ENCODE measurements around a stretch of chr5.

GRCh38 chr5:95898053-95899077 lies 63.3 kb downstream of the ELL2 start:
- PRO-cap, 2 experiments, result no peak in any of the 2 experiments
- RAMPAGE, long total RNA, 5 experiments, result no peak in any of the 5 experiments

DNA sequence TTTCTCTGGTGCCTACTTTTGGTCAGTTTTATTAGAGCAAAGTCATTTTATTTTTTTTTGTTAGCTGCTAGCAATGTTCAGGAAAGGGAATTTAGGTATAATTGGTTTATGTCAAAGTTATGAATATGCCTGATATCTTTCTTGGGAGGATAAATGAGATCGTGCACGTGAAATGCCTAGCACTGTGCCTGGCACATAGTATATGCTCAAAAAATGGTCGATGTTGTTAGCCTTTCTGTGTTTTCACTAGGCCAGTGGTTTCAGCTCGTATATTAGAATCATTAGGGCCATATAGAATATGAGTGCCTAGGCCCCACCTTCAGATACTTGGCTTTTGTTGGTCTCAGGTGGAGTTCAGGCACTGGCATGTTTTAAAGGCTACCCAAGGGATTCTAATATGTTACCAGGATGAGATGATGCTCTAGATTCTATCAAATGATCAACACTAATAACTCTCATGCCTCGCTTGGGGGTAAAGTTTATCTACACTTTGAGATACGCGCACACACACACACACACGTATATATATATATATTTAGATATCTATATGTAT lies 56.8 kb downstream of the ELL2 start:
- PRO-cap, 2 experiments, result no peak in any of the 2 experiments
- RAMPAGE, long total RNA, 5 experiments, result no peak in any of the 5 experiments

- PRO-cap, 2 experiments, result peak in 2 of 2 experiments; most common plus-strand start chr5:95962212 (in 1); most common minus-strand start chr5:95962391 (in 2)
- RAMPAGE, long total RNA, 5 experiments, result no peak in any of the 5 experiments
These were observed 424 bp upstream of the ELL2 start for GRCh38 chr5:95961942-95962607.

DNA sequence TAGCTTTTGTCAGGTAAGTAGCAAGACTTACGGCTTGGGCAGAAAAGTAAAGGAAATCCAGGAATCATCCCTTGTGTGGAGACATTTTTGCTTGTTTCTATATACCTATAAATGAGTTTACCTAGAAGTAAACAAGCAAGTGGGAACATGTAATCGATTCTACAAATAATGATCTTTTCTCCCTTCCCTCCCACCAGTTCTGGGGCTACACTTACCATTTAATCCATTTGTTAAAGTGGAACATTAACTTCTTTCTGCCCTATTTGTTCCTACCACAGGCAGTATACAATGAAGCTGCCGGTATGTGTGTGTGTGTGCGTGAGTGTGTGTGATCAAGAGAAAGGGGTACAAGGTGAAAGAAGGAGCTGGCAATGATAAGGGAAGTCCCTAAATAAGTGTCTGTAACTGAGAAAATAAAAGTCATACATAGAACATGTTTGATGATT lies 26.4 kb upstream of the ELL2 start:
- PRO-cap, 2 experiments, result no peak in any of the 2 experiments
- RAMPAGE, long total RNA, 5 experiments, result no peak in any of the 5 experiments

GRCh38 chr5:96245327-96246081 lies 187.5 kb downstream of the PCSK1 start:
- PRO-cap, 2 experiments, result peak in 1 of 2 experiments; most common plus-strand start chr5:96245681 (in 1)
- RAMPAGE, long total RNA, 5 experiments, result no peak in any of the 5 experiments

DNA sequence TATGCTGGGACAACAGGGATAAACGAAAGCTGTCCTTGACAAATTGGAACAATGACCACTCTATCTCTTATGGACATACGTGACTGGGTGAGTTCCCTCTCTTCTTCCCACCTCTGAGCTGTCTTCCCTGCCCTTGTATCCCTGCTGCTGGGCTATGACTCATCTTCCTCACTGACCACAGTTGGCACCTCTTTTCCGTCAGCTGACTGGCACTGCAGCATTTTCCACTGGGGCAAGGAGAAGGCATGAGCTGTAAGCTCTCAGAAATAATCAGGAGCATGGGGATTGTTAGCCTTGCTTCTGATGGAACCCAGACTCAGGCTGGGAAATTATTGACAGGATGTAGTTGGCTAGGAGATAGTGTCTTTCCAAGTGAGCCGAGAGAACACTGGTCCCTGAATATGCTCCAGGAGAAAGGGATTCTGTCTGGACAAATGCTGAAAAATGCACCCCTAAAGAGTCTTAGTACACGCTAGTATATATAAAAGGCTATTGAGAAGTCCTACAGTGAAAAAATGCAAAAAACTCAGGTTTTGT lies 48.6 kb downstream of the PCSK1 start:
- PRO-cap, 2 experiments, result no peak in any of the 2 experiments
- RAMPAGE, long total RNA, 5 experiments, result no peak in any of the 5 experiments

DNA sequence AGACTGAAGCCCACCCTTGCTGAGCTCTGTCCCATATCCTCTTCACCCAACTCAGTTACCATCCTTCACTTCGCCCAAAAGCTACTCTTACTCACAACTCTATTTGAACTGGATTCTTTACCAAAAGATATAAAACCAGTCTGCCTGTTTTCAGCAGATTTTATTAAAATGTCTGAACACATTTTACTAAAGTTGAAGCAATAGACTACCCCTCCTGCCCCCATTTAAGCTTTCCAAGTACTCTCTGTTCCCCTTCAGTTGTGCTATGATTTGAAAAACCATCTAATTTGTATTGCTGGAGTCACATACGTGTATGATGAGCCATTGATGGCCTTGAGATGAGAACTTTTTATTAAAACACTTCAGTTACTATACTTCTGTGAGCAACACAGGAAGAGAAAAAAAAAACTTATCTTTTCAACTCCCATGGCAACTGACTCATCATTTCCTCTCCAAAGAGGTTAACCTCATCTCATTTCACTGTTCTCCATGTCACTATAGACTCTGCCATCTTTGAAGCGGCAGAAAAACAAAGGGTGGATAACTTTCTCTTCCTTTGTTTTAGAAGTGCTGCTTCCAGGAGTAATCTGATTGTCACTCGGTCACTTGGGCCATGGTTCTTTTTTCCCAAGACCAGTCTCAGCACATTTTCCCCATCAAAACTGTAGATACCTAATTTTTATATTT lies 104.3 kb upstream of the PCSK1 start:
- PRO-cap, 2 experiments, result no peak in any of the 2 experiments
- RAMPAGE, long total RNA, 5 experiments, result no peak in any of the 5 experiments

DNA sequence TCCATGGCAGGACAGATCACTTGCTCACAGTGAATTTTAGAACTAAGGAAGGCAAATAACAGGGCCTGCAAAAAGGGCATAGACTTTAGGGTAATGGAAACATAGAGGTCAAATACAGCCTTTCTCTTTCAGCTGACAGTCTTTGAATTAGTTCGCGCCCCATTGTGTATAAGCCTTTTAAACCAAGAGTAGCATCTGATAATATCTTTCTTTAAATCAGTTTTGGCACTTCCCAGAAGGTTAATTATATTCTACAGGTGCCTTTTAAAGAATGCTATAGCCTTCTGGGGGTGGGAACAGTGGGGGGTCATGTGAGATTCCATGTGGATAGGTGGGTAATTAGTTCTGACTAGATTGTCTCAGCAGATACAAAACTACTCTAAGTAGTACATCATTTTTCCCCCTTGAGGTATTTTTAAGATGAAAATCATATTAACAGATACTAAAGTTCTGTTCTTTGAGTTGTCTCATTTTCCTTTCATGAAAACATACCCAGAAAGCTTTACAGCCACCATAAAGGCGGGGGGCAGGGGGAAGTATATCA lies 4.4 kb downstream of the CAST start:
- PRO-cap, 2 experiments, result no peak in any of the 2 experiments
- RAMPAGE, long total RNA, 5 experiments, result no peak in any of the 5 experiments

- PRO-cap, 2 experiments, result peak in 2 of 2 experiments; most common plus-strand start chr5:96703157 (in 2); most common minus-strand start chr5:96703066 (in 1)
- RAMPAGE, long total RNA, 5 experiments, result no peak in any of the 5 experiments
These were observed 41.1 kb downstream of the CAST start for GRCh38 chr5:96702956-96704010.

DNA sequence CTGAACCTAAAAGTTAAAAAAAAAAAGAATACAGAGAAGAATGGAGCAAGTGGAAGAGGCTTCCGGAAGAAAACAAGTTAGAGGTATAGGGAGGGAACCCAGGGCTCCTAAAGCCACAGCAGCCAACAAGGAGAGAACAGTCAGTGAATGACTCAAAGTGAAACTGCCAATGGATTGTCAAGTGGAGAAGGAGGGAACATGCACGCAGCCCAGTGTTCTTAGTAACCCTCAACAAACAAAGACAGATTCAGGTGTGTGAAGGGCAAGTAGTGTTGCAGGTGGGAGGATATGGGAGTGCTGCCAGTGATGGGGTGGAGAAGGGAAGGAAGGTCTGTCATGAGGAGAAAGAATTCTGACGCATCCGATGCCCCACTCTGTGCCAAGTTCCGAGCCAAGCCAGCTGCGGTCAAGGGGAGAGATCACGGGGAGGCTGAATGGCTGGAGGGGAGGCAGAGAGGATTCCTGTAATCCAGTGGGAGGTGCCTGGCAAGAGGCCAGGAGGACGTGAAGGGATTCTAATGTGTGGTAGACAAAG lies 56.4 kb downstream of the CAST start:
- PRO-cap, 2 experiments, result peak in 2 of 2 experiments; most common plus-strand start position 244 of the sequence (in 2); most common minus-strand start position 149 of the sequence (in 2)
- RAMPAGE, long total RNA, 5 experiments, result no peak in any of the 5 experiments

GRCh38 chr5:96750332-96750895 lies 57.3 kb downstream of the ERAP1 start:
- PRO-cap, 2 experiments, result no peak in any of the 2 experiments
- RAMPAGE, long total RNA, 5 experiments, result no peak in any of the 5 experiments

DNA sequence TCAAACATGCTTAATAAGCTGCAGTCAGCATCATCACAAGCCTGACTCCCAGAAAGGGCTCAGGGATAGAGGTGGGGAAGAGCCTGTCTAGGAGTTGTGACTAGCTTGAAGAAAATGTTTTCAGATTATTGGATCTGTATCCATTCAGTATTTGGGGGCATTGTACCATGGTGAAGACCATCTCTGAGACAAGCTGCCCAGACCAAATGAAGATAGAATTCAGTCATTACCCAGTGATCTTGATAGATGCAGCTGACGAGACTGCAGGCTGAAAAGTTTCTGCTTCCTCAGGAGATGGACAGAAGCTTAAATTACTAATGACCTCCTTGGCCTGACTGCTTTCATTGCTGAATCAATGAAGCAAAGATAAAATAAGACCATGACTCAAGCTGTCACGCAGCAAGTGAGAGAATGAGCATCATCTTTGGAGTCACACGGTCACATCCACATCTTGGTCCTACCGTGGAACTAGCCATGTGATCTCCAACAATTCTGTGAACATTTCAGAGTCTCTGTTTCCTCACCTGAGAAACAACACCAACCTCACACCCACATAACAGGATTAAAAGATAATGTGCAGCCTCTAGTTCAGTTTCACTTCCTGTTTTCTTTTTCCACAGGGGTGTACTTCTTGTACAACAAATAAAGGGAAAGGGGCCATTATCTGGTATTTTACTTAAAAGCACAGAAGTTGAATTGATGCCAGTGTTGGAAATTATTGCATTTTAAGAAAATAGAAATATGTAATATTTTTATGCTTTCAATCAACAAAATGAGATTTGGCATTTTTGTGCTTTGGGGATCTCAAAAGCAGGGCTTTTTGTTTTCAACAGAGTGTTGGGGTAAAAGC lies 9.6 kb downstream of the ERAP2 start:
- PRO-cap, 2 experiments, result no peak in any of the 2 experiments
- RAMPAGE, long total RNA, 5 experiments, result no peak in any of the 5 experiments

GRCh38 chr5:96931524-96932034 lies 4.3 kb upstream of the LNPEP start:
- PRO-cap, 2 experiments, result no peak in any of the 2 experiments
- RAMPAGE, long total RNA, 5 experiments, result no peak in any of the 5 experiments

DNA sequence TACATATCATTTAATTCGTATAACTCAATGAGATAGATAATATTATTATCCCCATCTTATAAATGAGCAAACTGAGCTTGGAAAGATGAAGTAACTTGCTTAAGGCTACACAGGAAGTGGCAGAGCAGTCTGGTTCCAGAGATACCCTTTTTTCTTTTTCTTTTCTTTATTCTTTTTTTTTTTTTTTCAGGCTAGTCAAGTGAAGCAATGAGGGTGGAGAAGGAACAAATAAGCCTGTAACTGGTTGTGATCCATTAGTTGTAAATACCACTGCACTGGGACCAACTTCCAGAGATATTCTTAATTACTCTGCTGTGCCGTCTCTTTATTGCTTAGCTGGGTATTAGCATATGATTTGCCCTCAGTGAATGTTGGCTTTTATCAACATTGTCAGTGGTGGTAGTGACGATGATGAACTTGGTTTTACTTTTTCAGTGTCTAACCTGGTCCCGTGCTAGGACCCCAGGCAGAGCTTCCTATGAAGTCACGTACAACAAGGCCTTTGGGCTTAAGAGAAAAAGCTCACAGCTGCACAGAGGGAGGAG lies 26.7 kb downstream of the LNPEP start:
- PRO-cap, 2 experiments, result no peak in any of the 2 experiments
- RAMPAGE, long total RNA, 5 experiments, result no peak in any of the 5 experiments

- PRO-cap, 2 experiments, result no peak in any of the 2 experiments
- RAMPAGE, long total RNA, 5 experiments, result no peak in any of the 5 experiments
These were observed 94.1 kb downstream of the LNPEP start for GRCh38 chr5:97029822-97030529.

DNA sequence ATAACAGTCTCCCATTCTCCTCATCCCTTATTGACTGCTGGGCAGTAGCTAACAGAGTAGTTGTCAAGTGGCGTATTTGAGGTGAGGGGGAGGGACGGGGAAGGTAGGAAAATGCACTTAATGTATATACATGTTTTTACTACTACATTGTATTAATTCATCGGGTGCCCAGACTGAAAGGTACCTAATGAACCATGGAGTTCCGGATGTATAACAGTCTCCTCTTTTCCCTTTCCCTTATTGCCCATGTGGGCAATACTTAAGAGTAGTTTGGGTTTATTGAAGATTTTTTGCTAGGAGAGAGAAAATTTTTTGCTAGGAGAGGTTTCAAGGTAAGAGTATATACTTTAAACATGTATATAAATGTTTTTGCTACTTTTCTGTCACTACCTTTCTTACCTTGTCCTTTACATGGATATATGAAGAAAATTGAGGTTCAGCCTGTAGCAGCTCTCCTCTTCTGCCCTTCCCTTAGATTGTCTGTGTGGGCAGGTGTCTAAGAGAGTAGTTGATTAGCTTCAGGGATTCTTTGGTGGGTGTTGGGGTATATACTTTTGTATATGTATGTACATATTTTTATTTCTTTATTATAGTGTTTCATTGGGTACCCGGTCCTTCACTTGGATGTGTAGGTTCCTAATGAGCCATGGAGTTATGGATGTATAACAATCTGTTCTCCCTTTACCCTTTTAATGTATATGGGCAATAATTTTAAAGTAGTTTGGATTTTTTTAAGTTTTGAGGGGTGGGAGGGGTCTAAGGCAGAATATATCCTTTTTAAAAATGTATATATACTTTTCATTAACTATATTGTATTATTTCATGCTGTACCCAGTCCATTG lies 97.5 kb downstream of the LNPEP start:
- PRO-cap, 2 experiments, result no peak in any of the 2 experiments
- RAMPAGE, long total RNA, 5 experiments, result no peak in any of the 5 experiments

DNA sequence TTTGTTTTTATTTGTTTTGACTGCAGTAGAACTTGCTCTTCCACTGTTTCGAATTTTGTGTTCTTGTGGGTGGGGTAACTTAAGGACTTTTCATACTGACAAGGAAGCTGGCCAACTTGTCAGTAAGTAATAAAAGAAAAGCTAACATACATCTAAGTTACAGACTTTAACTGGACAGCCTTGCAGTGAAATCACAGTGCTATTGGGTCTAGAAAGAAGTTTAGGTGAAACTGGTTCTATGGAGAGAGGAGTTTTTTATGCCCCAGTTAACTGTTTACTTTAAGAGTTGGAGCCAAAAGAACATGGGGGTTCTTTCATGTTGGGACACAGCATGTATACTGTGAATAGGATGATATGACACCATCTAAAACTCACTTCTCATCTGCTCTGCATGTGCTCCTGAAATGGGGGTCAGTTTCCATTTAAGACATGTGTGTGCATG lies 13.2 kb downstream of the RGMB start:
- PRO-cap, 2 experiments, result no peak in any of the 2 experiments
- RAMPAGE, long total RNA, 5 experiments, result no peak in any of the 5 experiments

DNA sequence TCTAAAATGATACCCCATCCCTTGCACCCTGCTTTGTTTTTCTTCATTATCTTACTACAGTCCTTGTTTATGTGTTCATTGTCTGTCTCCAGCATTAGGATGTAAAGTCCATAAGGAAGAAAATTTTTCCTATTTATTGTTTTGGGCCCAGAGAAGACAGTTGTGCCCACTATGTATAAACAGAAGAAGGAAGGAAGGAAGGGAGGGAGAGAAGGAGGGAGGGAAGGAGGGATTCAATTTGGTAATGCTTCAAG lies 29.6 kb downstream of the RGMB start:
- PRO-cap, 2 experiments, result no peak in any of the 2 experiments
- RAMPAGE, long total RNA, 5 experiments, result no peak in any of the 5 experiments

GRCh38 chr5:98872425-98873149 lies 56.2 kb downstream of the CHD1 start:
- PRO-cap, 2 experiments, result no peak in any of the 2 experiments
- RAMPAGE, long total RNA, 5 experiments, result no peak in any of the 5 experiments

DNA sequence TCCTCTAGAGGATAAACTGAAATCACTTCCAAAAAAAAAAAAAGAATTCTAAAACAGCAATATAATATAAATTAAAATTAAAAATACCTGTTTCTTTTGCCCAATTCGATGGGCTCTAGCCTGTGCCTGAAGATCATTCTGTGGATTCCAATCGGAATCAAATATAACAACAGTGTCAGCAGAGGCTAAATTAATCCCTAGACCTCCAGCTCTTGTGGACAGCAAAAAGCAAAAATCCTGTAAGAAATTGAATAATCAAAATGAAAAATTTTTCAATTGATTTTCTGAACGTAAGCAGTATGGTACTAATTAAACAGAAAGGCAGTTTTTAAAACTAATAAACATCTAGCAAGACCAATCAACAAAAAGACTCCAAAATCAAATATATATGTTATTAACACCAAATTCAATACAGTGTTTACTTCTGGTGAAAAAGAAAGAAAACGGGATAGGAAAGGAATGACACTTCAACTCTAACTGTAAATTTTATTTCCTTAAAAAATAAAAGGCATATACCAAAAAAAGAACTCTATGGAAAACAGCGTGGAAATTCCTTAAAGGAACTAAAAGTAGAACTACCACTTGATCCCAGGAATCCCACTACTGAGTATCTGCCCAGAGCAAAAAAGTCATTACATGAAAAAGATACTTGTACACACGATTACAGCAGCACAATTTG lies 45.7 kb downstream of the CHD1 start:
- PRO-cap, 2 experiments, result no peak in any of the 2 experiments
- RAMPAGE, long total RNA, 5 experiments, result no peak in any of the 5 experiments

All from thyroid gland (tissue), 7 donors.